ENCODE data around the genes OR4K2 and OR11H6.

DNA sequence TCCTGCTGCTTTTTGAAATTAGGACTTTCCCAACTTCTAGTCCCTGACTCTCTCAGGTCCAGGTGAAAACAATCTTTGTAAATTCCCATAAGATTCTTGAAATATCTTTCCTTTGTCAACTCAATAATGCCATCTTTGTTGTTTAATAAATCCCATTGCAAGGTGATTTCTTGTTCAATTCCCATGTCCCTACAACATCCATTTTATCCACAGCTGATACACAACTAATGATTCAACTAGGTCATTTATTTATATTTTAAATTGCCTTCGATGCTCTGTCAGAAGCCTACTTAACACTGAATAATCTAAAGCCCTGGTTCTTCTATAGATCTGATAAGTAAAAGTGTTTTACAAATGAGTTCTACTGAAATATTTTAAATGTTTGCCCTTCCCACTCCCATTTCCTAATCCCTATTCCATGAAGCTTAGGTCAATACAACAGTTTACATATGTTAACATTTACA is at the start of gene OR4K2:
Gene OR4K2, plus strand, starts transcription at position 186 of the 464 bp plus-strand sequence.
- RAMPAGE, long total RNA: no peak
- RRBS: no CpG with 5 or more reads among the region's 1 CpG
PRO-cap:
- standard: no peak
- CoPRO, capped RNA only, 2 experiments: no peak in any of the 2 experiments
- CoPRO, capped and uncapped RNA, 2 experiments: no peak in any of the 2 experiments
- CoPRO, uncapped RNA only, 2 experiments: no peak in any of the 2 experiments
CAGE:
- cytosol, long polyA plus RNA: no peak
- long polyA plus RNA: no peak
- nucleolus, long total RNA: no peak
- nucleus, long polyA plus RNA: no peak

GRCh38 chr14:20223549-20223785 is at the start of gene OR11H6:
OR11H6 (plus strand) TSS chr14:20223710.
- RAMPAGE, long total RNA: no peak
- RRBS: no CpG with 5 or more reads among the region's 1 CpG
PRO-cap:
- standard: no peak
- CoPRO, capped RNA only, 2 experiments: no peak in any of the 2 experiments
- CoPRO, capped and uncapped RNA, 2 experiments: no peak in any of the 2 experiments
- CoPRO, uncapped RNA only, 2 experiments: no peak in any of the 2 experiments
CAGE:
- cytosol, long polyA plus RNA: no peak
- long polyA plus RNA: no peak
- nucleolus, long total RNA: no peak
- nucleus, long polyA plus RNA: no peak

DNA sequence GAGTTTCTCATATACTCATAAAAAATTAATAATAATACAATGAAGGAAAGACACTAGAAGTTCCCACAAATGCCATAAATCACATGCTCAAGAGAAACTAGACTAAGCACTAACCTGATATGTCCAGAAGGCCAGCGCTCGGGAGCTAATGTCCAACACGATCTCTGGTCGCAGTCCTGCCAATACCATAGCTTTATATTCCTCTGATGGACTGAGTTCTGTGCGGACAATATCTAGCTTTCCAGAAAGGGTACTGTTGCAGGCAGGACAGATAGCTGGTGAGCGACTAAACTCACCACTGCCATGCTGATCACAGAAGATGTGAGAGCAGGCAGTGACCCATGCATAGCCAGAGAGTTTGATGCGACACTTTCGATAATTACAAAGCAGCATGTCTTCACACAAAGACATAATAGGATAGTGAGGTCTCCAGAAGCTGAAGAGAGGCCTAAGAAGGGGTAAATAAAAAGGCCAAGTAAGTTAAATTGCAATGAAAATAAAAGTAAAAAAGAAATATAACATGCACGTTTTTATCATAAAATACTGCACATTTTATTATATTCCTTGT is 10.4 kb upstream of the TTC5 start:
- RAMPAGE, long total RNA: no peak
- RRBS: no CpG with 5 or more reads among the region's 9 CpGs
PRO-cap:
- standard: no peak
- CoPRO, capped RNA only, 2 experiments: no peak in any of the 2 experiments
- CoPRO, capped and uncapped RNA, 2 experiments: no peak in any of the 2 experiments
- CoPRO, uncapped RNA only, 2 experiments: peak in 1 of 2 experiments; most common minus-strand start position 147 of the sequence (in 1)
CAGE:
- cytosol, long polyA plus RNA: no peak
- long polyA plus RNA: no peak
- nucleolus, long total RNA: no peak
- nucleus, long polyA plus RNA: no peak

DNA sequence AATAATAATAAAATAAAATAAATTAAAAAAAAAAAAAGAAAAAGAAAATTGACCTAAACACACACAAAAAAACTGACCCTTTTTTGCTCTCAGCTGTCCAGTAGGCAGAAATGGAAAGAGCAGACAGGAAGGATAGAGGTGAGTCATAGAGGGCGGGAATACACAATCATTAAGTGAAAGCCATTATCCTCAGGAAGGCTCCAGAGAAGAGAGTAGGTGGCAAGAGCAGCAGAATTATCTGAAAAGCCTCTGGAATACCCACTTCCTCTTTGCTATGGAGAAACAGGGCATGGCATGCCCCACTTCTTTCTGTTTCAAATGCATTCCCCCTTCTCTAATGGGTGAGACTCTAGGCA is 8.8 kb downstream of the KLHL33 start:
- RAMPAGE, long total RNA: no peak
- RRBS: no CpG with 5 or more reads among the region's 1 CpG
PRO-cap:
- standard: unidirectional peak, plus-strand start at position 203 of the sequence
- CoPRO, capped RNA only, 2 experiments: peak in 2 of 2 experiments; most common plus-strand start position 183 of the sequence (in 2); most common minus-strand start position 111 of the sequence (in 1)
- CoPRO, capped and uncapped RNA, 2 experiments: peak in 2 of 2 experiments; most common plus-strand start position 183 of the sequence (in 1); most common minus-strand start position 97 of the sequence (in 1)
- CoPRO, uncapped RNA only, 2 experiments: no peak in any of the 2 experiments
CAGE:
- cytosol, long polyA plus RNA: no peak
- long polyA plus RNA: no peak
- nucleolus, long total RNA: no peak
- nucleus, long polyA plus RNA: no peak

- RAMPAGE, long total RNA: no peak
- RRBS: no CpG with 5 or more reads among the region's 10 CpGs
PRO-cap:
- standard: no peak
- CoPRO, capped RNA only, 2 experiments: no peak in any of the 2 experiments
- CoPRO, capped and uncapped RNA, 2 experiments: no peak in any of the 2 experiments
- CoPRO, uncapped RNA only, 2 experiments: no peak in any of the 2 experiments
CAGE:
- cytosol, long polyA plus RNA: no peak
- long polyA plus RNA: no peak
- nucleolus, long total RNA: no peak
- nucleus, long polyA plus RNA: no peak
These were observed 1.8 kb downstream of the OSGEP start for GRCh38 chr14:20452765-20453246.

DNA sequence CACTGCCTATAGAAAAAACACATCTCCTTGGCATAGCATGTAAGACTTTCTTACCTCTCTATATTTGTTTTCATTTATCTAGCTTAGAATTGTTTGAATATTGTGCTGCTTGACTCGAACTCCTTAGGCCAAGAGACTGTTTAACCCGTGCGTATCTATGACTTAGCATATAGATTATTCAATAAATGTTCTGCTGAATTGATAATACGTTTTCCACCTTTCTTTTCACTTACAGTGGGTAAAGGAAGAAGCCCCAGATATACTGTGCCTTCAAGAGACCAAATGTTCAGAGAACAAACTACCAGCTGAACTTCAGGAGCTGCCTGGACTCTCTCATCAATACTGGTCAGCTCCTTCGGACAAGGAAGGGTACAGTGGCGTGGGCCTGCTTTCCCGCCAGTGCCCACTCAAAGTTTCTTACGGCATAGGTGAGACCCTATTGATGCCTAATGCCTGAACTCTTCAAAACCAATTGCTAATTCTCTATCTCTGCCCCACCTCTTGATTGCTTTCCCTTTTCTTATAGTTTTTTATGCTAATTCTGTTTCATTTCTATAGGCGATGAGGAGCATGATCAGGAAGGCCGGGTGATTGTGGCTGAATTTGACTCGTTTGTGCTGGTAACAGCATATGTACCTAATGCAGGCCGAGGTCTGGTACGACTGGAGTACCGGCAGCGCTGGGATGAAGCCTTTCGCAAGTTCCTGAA is 1.6 kb downstream of the APEX1 start:
- RAMPAGE, long total RNA: no peak
- RRBS: 82% methylated on average over 5 of the region's 16 CpGs
PRO-cap:
- standard: no peak
- CoPRO, capped RNA only, 2 experiments: no peak in any of the 2 experiments
- CoPRO, capped and uncapped RNA, 2 experiments: no peak in any of the 2 experiments
- CoPRO, uncapped RNA only, 2 experiments: peak in 1 of 2 experiments; most common plus-strand start position 222 of the sequence (in 1); most common minus-strand start position 187 of the sequence (in 1)
CAGE:
- cytosol, long polyA plus RNA: no peak
- long polyA plus RNA: no peak
- nucleolus, long total RNA: no peak
- nucleus, long polyA plus RNA: no peak

GRCh38 chr14:20476573-20477755 is 7.8 kb downstream of the PNP start:
- RAMPAGE, long total RNA: no peak
- RRBS: no CpG with 5 or more reads among the region's 6 CpGs
PRO-cap:
- standard: bidirectional peak, plus-strand start at chr14:20477837, minus-strand start at chr14:20477675
- CoPRO, capped RNA only, 2 experiments: no peak in any of the 2 experiments
- CoPRO, capped and uncapped RNA, 2 experiments: no peak in any of the 2 experiments
- CoPRO, uncapped RNA only, 2 experiments: peak in 2 of 2 experiments; most common plus-strand start chr14:20476830 (in 1); most common minus-strand start chr14:20477044 (in 1)
CAGE:
- cytosol, long polyA plus RNA: no peak
- long polyA plus RNA: no peak
- nucleolus, long total RNA: no peak
- nucleus, long polyA plus RNA: no peak

GRCh38 chr14:20516873-20517205 is 47.6 kb downstream of the PNP start:
- RAMPAGE, long total RNA: no peak
- RRBS: no CpG with 5 or more reads among the region's 4 CpGs
PRO-cap:
- standard: no peak
- CoPRO, capped RNA only, 2 experiments: no peak in any of the 2 experiments
- CoPRO, capped and uncapped RNA, 2 experiments: no peak in any of the 2 experiments
- CoPRO, uncapped RNA only, 2 experiments: no peak in any of the 2 experiments
CAGE:
- cytosol, long polyA plus RNA: no peak
- long polyA plus RNA: no peak
- nucleolus, long total RNA: no peak
- nucleus, long polyA plus RNA: no peak

GRCh38 chr14:20632705-20633311 is 8.7 kb downstream of the OR6S1 start:
- RAMPAGE, long total RNA: no peak
- RRBS: no CpG with 5 or more reads among the region's 34 CpGs
PRO-cap:
- standard: unidirectional peak, plus-strand start at chr14:20633000; unidirectional peak, plus-strand start at chr14:20633244
- CoPRO, capped RNA only, 2 experiments: peak in 2 of 2 experiments; most common plus-strand start chr14:20633000 (in 2); most common minus-strand start chr14:20632941 (in 1)
- CoPRO, capped and uncapped RNA, 2 experiments: peak in 2 of 2 experiments; most common plus-strand start chr14:20633000 (in 2)
- CoPRO, uncapped RNA only, 2 experiments: peak in 2 of 2 experiments; most common plus-strand start chr14:20633000 (in 2)
CAGE:
- cytosol, long polyA plus RNA: no peak
- long polyA plus RNA: no peak
- nucleolus, long total RNA: no peak
- nucleus, long polyA plus RNA: no peak

DNA sequence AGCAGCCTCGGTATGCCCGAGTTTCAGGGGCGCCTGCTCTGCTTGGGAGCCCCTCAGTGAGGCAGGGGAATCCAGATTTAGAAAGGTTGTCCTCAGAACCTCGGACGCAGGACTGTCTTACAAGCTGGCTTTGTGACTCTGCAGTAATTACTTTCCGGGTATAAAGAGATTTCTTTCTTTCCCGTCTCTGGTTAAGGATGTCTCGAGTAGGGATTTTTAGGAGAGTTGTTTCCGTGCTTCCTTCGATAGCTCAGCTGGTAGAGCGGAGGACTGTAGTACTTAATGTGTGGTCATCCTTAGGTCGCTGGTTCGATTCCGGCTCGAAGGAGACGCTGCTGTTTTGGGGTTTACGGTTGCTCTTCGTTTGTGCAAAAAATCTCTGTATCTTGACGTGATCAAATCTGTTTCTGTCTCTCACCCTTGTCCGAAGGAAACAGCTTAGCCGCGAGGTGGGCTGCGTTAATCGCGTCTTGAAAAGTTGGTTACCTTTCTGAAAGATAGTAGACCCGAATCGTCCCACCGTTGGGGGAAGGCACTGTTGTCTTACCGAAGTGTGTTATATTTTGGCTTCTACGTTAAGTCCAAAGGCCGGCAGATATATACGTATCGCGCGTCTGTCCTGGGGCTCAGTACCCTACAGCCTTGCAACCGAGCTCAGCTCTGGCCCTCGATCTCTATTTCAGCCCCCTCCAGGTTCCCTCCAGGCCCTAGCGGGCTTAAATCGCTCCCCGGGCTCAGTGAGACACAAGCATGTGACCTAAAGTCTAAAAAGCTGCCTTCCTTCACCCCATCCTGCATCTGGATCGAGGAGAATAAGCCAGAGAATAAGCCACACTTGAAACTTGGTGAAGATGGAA is 1.1 kb upstream of the RNASE4 start:
- RAMPAGE, long total RNA: no peak
- RRBS: 31% methylated on average over 2 of the region's 41 CpGs
PRO-cap:
- standard: unidirectional peak, plus-strand start at position 234 of the sequence; bidirectional peak, plus-strand start outside the sequence, minus-strand start at position 662 of the sequence
- CoPRO, capped RNA only, 2 experiments: peak in 2 of 2 experiments; most common plus-strand start position 234 of the sequence (in 1); most common minus-strand start position 63 of the sequence (in 1)
- CoPRO, capped and uncapped RNA, 2 experiments: peak in 2 of 2 experiments; most common plus-strand start position 234 of the sequence (in 2); most common minus-strand start position 140 of the sequence (in 1)
- CoPRO, uncapped RNA only, 2 experiments: peak in 2 of 2 experiments; most common plus-strand start position 234 of the sequence (in 2); most common minus-strand start position 135 of the sequence (in 1)
CAGE:
- cytosol, long polyA plus RNA: no peak
- long polyA plus RNA: no peak
- nucleolus, long total RNA: no peak
- nucleus, long polyA plus RNA: no peak

DNA sequence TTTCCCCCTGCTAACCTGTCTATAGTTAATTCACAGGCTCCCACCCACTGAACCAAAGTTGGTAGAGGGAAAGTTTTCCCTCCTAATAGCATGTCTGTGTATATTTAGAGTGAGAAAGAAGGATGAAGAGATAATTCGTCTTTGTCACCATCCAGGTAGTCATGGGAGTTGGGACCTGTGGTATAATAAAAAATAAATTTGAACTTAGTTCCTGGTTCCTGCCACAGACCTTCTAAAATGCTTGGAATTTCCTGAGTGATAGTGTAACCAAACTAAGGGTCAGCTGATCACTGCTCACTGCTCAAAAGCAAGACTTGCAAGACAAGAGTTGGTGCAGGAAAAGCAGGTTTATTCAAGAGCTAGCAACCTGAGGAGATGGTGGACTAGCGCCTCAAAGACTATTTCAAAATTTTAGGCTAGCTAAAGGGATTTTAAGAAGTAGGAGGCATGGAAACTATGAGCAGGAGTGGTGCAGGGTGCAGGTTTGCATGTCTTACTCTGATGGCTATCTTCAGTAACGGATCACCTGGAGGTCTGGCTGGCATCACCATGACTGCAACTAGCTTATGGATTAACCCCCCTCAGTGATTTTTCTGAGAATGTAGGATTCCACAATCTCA is 19.1 kb downstream of the ANG start:
- RAMPAGE, long total RNA: no peak
- RRBS: no CpG with 5 or more reads among the region's 3 CpGs
PRO-cap:
- standard: no peak
- CoPRO, capped RNA only, 2 experiments: no peak in any of the 2 experiments
- CoPRO, capped and uncapped RNA, 2 experiments: no peak in any of the 2 experiments
- CoPRO, uncapped RNA only, 2 experiments: no peak in any of the 2 experiments
CAGE:
- cytosol, long polyA plus RNA: no peak
- long polyA plus RNA: no peak
- nucleolus, long total RNA: no peak
- nucleus, long polyA plus RNA: no peak

- RAMPAGE, long total RNA: no peak
PRO-cap:
- standard: no peak
- CoPRO, capped RNA only, 2 experiments: no peak in any of the 2 experiments
- CoPRO, capped and uncapped RNA, 2 experiments: no peak in any of the 2 experiments
- CoPRO, uncapped RNA only, 2 experiments: no peak in any of the 2 experiments
CAGE:
- cytosol, long polyA plus RNA: no peak
- long polyA plus RNA: no peak
- nucleolus, long total RNA: no peak
- nucleus, long polyA plus RNA: no peak
These were observed 19.1 kb upstream of the RNASE1 start for GRCh38 chr14:20821808-20822086.

DNA sequence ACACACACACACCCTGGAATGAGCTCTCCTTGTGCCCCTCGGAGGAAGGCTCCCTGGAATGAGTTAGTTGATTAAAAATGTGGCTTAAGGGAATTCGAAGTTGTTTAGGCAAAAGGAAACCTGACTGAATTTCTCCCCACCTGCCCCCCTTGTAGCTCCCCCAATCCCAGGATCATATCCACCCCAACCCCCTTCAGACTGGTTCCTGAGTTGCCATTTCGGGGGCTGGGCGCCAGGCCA is 1.2 kb upstream of the NDRG2 start:
- RAMPAGE, long total RNA: no peak
- RRBS: no CpG with 5 or more reads among the region's 4 CpGs
PRO-cap:
- standard: no peak
- CoPRO, capped RNA only, 2 experiments: no peak in any of the 2 experiments
- CoPRO, capped and uncapped RNA, 2 experiments: no peak in any of the 2 experiments
- CoPRO, uncapped RNA only, 2 experiments: no peak in any of the 2 experiments
CAGE:
- cytosol, long polyA plus RNA: no peak
- long polyA plus RNA: no peak
- nucleolus, long total RNA: no peak
- nucleus, long polyA plus RNA: no peak

- RAMPAGE, long total RNA: no peak
- RRBS: no CpG with 5 or more reads among the region's 12 CpGs
PRO-cap:
- standard: no peak
- CoPRO, capped RNA only, 2 experiments: no peak in any of the 2 experiments
- CoPRO, capped and uncapped RNA, 2 experiments: no peak in any of the 2 experiments
- CoPRO, uncapped RNA only, 2 experiments: no peak in any of the 2 experiments
CAGE:
- cytosol, long polyA plus RNA: no peak
- long polyA plus RNA: no peak
- nucleolus, long total RNA: no peak
- nucleus, long polyA plus RNA: no peak
These were observed 1.7 kb upstream of the ARHGEF40 start for GRCh38 chr14:21068462-21068786.

GRCh38 chr14:21200379-21201276 is 44.8 kb upstream of the OR5AU1 start:
- RAMPAGE, long total RNA: no peak
- RRBS: no CpG with 5 or more reads among the region's 7 CpGs
PRO-cap:
- standard: no peak
- CoPRO, capped RNA only, 2 experiments: no peak in any of the 2 experiments
- CoPRO, capped and uncapped RNA, 2 experiments: no peak in any of the 2 experiments
- CoPRO, uncapped RNA only, 2 experiments: peak in 2 of 2 experiments; most common minus-strand start chr14:21200850 (in 2)
CAGE:
- cytosol, long polyA plus RNA: no peak
- long polyA plus RNA: no peak
- nucleolus, long total RNA: no peak
- nucleus, long polyA plus RNA: no peak

DNA sequence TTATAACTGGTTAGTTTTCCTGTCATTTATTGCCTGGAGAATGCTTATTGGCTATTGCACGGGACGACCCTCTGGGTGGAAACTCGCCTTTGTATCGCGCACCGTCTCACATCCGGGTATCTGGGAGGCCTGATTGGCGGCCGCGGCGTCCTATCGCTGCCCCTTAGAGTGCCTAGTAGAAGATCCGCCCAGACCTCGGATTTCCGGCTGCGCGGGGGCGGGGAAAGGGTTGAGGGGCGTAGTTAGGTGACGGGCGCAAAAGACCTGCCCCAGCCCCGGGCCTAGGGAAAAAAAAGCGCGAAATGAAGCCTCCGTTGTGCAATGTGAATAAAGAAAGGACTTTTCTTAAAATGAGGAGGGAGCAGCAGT is 364 bp upstream of the HNRNPC start:
- RAMPAGE, long total RNA: no peak
- RRBS: 1% methylated on average over 15 of the region's 25 CpGs
PRO-cap:
- standard: bidirectional peak, plus-strand start at position 223 of the sequence, minus-strand start at position 110 of the sequence
- CoPRO, capped RNA only, 2 experiments: no peak in any of the 2 experiments
- CoPRO, capped and uncapped RNA, 2 experiments: no peak in any of the 2 experiments
- CoPRO, uncapped RNA only, 2 experiments: no peak in any of the 2 experiments
CAGE:
- cytosol, long polyA plus RNA: no peak
- long polyA plus RNA: no peak
- nucleolus, long total RNA: no peak
- nucleus, long polyA plus RNA: no peak

- RAMPAGE, long total RNA: no peak
- RRBS: no CpG with 5 or more reads among the region's 2 CpGs
PRO-cap:
- standard: no peak
- CoPRO, capped RNA only, 2 experiments: no peak in any of the 2 experiments
- CoPRO, capped and uncapped RNA, 2 experiments: no peak in any of the 2 experiments
- CoPRO, uncapped RNA only, 2 experiments: peak in 2 of 2 experiments; most common minus-strand start chr14:21392200 (in 2)
CAGE:
- cytosol, long polyA plus RNA: no peak
- long polyA plus RNA: no peak
- nucleolus, long total RNA: no peak
- nucleus, long polyA plus RNA: no peak
These were observed 8.2 kb upstream of the SUPT16H start for GRCh38 chr14:21391961-21392528.

DNA sequence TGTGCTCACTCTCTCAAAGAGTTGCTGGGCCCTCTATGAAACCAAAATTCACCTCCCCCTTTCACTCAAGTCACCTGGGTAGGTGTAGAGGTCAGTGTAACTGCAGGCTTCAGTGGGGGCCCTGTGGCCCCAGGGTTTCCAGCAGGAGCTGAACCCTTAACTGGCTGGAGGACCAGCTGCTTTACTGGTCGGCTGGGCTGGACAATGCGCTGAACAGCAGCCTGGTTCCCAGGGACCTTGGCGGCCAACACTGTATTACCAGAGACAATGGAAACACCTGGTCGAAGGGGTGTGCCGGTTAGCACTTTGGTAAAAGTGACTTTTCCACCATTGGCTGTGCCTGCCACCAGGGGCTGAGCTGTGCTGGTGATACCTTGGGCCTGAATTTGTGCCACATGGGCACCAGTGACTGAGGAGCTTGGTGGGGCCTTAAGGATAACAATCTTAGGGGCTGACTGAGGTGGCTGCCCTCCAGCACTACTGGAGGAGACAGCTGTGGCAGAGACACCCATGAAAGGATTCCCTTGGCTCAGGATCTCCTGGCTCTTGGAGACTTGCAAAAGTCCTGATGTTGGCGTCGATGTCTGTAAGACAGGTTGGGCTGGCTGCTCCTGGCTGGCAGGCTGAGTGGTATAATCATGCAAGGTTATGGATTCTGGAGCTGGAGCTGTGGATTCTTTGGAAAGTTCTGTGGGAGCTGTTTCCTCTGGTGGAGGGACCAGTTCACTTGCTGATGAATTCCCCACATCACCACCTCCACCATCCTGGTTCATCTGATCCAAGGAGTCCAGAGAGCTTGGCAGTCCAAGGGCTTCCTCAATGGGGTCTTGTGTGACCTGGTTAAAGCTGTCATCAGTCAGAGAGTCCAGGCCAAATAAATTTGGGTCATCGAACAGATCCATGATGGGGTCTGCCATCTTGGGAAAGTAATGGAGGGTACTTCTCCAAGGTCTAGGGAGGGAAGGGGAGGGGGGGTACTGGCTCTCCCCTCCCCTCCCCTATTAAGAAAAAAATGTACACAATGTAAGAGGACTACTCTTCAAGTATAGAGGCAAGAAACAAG is 24.9 kb downstream of the CHD8 start:
- RAMPAGE, long total RNA: no peak
- RRBS: no CpG with 5 or more reads among the region's 8 CpGs
PRO-cap:
- standard: no peak
- CoPRO, capped RNA only, 2 experiments: no peak in any of the 2 experiments
- CoPRO, capped and uncapped RNA, 2 experiments: no peak in any of the 2 experiments
- CoPRO, uncapped RNA only, 2 experiments: no peak in any of the 2 experiments
CAGE:
- cytosol, long polyA plus RNA: no peak
- long polyA plus RNA: no peak
- nucleolus, long total RNA: no peak
- nucleus, long polyA plus RNA: no peak

- RAMPAGE, long total RNA: start-site peak on the minus strand at chr14:21437212-21437288, 82 and 75 reads in 2 replicates
- RRBS: no CpG with 5 or more reads among the region's 27 CpGs
PRO-cap:
- standard: bidirectional peak, plus-strand start at chr14:21437430, minus-strand start at chr14:21437245; unidirectional peak, minus-strand start at chr14:21437632
- CoPRO, capped RNA only, 2 experiments: peak in 2 of 2 experiments; most common plus-strand start chr14:21437396 (in 1); most common minus-strand start chr14:21437227 (in 1)
- CoPRO, capped and uncapped RNA, 2 experiments: no peak in any of the 2 experiments
- CoPRO, uncapped RNA only, 2 experiments: peak in 2 of 2 experiments; most common plus-strand start chr14:21437430 (in 2); most common minus-strand start chr14:21437367 (in 1)
CAGE:
- cytosol, long polyA plus RNA: no peak
- long polyA plus RNA: no peak
- nucleolus, long total RNA: no peak
- nucleus, long polyA plus RNA: no peak
These were observed 18.7 kb downstream of the CHD8 start for GRCh38 chr14:21437110-21437773.

Measured in K562 (cell line).